ENCODE results near the gene TBCEL.

DNA sequence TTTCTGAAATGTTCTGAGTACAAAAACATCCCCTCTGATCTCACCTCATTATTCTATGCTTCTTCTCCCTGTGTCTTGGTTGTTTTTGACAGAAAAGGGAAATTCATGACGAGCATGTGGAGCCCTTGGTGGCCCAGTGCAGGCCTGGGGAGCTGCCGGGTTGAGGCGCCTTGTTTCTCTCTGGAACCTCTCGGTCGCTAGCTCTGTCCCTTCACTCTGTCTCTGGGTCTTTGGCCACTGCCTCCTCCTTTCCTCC, 63.0 kb upstream of the THY1 start:
- RRBS, result no CpG with 5 or more reads among the region's 5 CpGs

DNA sequence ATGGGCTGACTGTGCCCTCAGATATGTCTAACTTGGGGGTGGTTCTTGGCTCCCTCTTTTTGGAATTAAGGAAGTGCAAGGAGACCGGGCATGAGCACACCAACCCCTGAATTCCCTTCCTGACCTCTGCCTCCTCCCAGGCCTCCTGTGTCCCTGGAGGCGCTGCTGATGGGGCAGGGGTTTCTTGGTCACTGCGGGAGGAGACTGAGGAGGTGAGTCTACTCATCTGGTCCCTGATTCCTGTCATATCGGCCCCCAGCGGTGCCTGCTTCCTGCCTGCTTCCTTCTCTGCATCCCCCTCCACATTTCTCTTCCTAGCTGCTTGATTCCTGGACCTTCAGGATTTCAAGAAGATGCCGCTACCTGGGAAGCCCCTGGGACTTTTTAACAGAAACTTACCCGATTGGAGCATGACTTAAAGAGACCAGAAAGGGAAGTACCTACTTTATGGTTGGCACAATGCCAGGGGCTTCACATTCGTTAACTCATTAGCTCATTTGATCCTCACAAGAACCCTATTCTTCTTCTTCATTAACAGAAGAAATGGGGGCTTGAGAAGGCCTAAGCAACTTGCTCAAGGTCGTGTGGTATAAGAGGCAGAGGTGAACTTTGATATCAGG, 22.5 kb upstream of the NECTIN1 start:
- RRBS, result no CpG with 5 or more reads among the region's 9 CpGs

DNA sequence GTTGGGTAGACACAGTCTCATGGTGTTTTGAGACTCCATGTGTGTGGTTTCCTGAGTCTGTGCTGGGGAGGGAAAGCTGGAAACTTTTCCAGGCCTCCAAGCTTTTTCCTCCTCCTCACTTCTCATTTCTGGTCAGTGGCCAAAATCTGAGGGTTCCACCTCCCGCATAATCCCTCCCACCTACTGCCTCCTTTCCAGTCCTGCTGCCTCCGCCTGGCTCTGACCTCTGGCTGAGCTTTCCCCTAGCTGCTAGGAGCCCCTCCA, 51.2 kb upstream of the NECTIN1 start:
- RRBS, result no CpG with 5 or more reads among the region's 2 CpGs

DNA sequence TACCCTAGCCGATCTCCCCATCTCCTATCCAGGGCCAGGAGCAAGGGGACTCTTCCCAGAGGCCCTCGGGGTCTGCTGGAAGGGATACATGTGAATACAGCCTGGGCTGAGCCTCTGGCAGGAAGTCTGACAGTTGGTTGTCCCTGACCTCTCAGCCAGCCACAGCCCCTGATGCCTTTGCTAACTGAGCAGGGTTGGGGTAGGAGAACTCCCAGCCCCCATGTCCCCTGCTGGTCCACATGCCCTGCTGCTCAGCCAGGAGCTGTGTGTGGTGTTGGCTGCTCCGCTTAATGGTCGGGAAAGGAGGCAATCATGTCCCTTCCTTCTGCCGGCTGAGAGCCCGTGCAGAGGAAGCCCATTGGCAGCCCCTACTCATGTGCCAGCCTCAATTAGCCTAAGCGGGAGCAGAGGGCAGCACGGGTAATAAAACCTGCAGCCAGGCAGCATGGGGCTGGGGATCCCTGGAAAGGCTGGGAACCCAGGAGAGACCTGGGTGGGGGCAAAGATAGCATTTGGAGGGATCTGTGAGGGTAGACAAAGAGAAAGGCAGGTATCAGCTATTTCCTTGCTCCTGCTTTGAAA, 103.1 kb upstream of the NECTIN1 start:
- RRBS, result no CpG with 5 or more reads among the region's 8 CpGs

GRCh38 chr11:120188837-120189277, 22.0 kb upstream of the OAF start:
- RRBS, result 89% methylated on average over 2 of the region's 3 CpGs

GRCh38 chr11:120213210-120213793, 2.5 kb downstream of the OAF start:
- RRBS, result no CpG with 5 or more reads among the region's 4 CpGs

DNA sequence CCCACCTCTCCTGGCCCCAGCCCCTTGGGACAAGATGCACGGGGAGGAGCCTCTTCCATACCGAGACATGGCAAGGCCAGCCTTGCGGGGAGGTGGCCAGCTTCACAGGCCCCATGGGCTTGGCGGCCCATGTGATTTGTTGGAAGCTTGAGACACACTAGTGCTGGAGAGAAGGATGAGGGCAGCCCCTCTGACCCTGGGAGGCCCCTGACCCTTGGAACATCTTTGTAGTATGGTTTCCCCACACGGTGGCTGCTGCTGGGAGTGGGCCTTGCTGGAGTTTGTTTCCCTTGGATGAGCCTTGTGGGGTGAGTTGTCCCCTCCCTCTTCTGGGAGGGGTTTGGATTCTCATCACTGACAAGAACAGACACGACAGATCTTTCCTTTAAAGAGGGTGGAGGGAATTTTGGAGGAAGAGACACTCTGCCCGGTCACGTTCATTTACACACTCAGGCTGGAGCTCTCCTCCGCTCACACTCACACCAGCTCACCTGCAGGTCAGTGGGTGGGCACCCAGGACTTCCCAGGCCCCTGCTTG, 31.6 kb downstream of the POU2F3 start:
- RRBS, result no CpG with 5 or more reads among the region's 9 CpGs

DNA sequence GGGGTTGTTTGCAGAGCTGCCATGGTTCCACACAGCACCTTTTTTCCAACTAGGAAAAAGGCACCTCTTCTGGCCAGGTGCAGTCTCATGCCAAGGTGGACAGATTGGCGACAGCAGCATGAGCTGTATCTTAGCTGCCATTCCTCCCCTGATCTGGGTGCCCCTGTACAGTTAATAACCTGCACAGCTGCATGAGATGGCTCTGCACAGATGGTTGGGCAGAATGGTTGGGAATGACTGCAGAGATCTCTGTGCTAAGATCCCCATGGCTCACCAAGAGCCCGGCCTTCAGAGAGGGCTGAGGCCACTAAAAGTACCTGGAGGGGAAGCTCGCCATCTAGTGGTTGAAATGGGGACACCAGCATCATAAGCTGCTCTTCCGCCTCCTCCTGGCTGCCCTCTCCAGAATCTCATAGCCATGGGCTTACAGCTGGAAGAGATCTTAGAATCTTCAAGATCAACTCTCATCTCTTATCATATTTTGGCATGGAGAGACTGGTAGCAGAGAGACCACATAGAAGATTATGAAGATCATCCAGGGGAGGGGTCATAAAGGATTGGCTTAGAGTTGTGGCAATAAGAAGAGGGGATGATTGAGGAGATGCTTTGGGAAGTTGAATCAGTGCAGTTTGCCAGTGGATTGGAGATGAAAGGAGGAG, 22.1 kb upstream of the TLCD5 start:
- RRBS, result no CpG with 5 or more reads among the region's 4 CpGs

- RRBS, result no CpG with 5 or more reads among the region's 1 CpG
These were observed 1.1 kb downstream of the TLCD5 start for GRCh38 chr11:120326328-120326527.

GRCh38 chr11:120336618-120337309, 551 bp downstream of the ARHGEF12 start:
- RRBS, result 1% methylated on average over 21 of the region's 57 CpGs

GRCh38 chr11:120383456-120383861, 47.2 kb downstream of the ARHGEF12 start:
- RRBS, result no CpG with 5 or more reads among the region's 3 CpGs

DNA sequence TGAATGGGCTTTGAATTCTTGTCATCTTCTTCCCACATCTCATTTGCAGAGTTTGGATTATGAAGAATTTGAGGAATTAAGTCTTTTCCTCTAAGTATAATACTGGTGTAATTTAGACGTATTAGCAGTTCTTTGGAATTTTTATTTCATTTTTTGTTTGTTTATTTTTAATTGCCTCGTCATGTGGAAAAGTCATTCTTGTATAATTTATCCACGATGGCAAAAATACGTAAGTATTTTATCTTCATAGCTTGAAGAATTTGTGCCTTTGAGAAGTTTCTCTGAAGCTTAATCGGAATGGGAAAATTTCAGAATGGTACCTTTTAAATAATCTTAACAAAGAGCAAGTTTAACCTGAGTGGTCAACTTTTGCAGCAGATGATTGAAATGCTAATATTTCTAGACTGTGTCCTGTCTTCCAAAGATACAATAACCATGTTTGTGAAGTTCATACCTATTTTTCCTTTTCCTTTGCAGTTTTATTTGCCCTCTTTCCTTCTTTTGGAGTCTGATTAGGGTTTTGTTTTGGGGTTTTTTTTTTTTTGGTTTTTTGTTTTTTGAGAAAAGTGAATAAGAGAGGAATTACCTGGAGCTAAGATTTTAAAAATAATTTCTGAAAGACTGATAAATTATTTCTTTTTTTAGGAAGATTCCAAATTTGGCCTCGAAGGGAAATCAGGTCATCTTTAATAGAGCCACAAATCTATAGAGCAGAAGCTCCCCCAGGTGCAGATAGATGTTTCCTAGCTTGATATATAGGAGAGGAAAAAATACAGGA, 73.7 kb downstream of the ARHGEF12 start:
- RRBS, result no CpG with 5 or more reads among the region's 6 CpGs

DNA sequence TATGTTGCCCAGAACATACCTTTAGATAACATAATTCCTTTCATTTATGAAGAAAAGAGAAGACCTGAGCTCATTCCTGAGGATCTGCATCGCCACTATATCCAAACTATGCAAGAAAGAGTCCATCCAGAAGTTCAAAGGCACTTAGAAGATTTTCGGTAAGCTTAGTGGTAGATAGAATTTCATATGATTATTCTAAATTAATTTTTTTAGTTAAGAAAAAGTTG, 65.3 kb upstream of the GRIK4 start:
- RRBS, result no CpG with 5 or more reads among the region's 2 CpGs

GRCh38 chr11:120446578-120447167, 64.9 kb upstream of the GRIK4 start:
- RRBS, result no CpG with 5 or more reads among the region's 6 CpGs

DNA sequence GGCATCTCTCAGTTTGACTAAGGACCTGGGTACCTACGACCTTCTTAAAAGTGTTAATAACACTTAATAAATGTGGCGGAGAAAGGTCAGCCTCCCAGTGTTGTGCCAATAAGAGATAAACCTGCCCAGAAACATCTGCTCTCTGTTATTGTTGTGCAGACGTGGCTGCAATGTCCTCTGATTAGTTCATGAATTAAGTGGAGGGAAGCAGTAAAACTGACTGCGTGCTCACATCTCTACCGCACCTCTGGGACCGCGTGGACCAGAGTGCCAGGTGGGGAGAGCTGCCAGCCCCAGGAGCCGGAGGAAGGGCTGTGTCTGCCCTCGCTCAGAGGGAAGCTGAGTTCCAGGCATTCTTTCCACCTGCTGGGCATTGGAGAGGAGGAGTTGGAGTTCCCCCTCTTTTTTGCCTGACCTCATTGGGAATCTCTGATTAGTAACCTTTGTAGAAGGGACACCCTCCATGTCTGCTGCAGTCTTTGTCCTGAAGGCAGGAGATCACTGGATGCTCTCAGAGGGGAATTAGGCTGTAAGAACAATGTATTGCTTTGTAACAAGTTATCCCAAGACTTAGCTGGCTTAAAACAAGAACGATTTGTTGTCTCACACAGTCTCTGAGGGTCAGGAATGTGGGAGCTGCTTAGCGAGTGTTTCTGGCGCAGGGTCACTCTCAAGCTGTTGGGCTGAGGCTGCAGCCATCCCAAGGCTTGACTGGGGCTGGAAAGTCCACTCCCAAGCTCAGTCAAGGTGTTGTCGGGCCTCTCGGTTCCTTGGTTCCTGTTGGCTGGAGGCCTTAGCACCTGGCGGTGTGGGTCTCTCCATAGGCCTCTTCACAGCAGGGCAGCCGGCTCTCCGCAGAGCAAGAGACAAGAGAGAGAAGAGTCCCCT, 247.7 kb upstream of the TBCEL start:
- RRBS, result no CpG with 5 or more reads among the region's 17 CpGs

DNA sequence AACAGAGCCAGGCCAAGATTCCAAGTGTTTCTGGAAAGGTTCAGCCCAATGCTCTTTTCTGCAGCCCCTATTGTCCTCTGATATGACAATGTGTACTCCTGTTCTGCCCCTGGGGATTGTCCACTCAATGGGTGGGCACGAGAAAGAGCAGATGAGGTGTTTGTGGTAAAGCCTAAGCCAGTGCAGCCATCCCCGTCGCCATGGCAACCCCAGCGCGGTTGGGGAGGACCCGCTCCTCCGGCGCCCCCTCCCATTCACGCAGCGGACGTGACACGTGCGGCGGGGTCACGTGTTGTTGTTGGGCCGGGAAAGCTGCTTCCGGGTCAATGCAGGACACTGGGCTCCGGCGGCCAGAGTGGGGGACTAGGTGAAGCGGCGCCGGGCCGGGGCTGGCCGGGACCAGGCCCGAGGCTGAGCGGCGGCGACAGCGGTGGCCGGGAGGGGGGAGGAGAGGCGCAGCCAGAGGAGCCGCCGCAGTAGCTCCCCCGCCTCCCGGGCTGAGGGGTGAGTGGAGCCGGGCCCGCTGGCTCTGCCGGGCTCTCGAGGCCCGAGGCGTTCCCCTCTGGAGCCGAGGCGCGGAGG, at the start of gene TBCEL:
Gene TBCEL (plus strand): TSS at position 315 of the 582 bp plus-strand sequence.
- RRBS, result 2% methylated on average over 22 of the region's 44 CpGs

GRCh38 chr11:121024370-121025512, 839 bp downstream of the TBCEL start:
- RRBS, result no CpG with 5 or more reads among the region's 18 CpGs

GRCh38 chr11:121230710-121231128, 61.9 kb upstream of the SC5D start:
- RRBS, result no CpG with 5 or more reads among the region's 4 CpGs

All from GM19240 (cell line).